Measurements from ENCODE around the gene MARCOL.

DNA sequence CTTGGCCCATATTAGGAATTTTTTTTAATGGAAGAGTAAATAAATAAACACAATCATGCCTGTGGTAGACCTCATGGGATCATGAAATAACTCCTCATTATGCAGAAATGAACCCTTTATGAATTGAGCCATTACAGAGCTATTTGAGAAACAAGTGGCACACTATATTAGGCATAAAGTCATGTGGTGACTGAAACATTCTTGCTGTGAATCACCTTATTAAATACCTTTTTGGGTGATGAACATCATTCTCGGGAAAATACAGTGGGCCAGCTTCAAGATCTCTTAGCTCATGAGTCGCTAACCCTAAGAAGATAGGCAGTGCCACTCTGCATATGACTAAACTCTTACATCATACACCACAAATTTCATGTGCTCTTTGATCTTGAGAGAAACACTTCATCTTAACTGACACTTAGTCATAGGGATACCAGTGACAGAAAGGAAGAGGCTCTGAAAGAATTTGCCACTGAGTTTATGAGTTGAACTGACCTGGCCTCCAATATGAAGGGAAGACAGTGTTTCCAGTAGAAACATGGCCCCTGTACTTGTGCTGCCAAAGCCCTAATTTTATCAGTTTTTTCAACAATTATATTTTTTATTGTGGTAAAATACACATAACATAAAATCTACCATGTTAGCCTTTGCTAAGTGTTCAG, 10.1 kb downstream of the SH3RF2 start:
- PRO-cap: no peak

DNA sequence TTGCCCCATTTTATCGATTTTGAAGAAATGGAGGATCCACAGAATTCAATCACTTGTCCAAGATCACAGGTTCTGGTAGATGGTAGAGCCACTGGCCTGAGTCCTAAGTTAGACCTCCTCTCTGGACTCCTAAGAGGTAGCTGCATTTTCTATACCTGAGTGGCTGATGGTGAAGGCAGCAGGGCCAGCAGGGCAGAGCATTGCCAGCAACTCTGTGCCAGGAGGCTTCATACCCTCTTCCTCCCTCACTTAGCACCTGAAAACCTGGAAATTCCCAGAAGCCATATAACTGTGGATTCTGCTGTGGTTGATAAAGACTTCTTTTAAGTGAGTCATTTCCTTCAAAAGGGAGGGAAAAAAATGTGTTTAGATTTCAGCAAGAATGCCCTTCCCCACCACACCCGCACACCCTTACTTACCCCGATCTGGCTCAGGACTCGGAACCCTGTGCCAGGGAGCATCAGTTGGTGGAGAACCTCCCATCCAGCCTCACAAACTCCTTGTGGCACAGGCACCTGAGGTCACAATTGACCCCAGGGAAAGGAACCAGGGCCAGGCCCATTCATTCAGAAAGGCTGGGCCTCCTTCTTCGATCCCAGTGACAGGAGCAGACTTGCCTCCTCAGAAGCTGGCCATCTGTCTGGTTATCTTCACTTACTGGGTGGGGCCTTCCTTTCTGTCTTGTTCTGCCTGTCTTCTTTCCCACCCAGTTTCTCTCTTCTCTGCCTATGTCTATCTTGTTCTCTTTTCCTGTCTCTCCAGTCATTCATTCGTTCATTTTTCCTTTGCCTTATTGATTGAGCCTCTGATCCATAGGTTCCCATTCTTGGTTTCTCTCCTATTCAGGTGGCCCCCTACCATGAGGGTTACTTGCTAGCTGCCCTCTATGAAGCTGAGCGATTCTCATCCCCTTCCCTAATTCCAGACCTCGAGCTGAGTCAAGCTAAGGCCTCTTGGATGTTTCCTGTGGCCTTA, 62.6 kb downstream of the PLAC8L1 start:
- PRO-cap: no peak

DNA sequence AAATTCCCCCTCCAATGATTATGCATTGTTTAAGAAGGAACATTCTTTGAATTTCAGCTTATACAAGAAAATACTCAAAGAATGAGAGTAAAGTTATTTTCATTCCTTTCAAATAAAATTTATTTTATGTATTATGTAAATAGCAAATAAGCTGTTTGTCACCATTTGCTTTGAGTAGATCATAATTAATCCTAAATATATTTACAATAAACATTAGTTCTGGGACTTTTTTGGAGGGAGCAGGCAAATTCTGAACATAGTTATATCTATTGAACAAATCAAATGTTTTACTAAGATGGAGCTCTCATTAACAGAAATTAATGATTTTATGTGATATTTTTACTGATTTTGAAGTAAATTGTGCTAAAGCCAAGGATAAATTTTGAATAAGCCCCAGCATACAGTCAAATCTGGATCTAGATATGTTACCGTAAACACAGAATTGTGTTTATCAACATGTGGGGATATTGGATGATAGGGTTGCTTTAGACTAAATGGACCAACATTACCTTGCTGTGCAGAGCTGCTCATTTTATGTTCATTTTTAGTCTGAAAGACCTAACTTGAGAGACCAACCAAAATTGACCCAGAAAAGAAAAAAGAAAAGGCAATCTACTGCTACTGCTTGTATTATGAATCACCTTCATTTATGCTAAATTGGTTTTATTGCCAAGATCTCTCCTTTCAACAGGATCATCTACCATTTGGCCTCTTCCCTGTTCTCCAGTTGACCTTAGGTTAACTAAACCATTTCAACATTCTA, 48.7 kb upstream of the POU4F3 start:
- PRO-cap: no peak

- PRO-cap: no peak
Observed at GRCh38 chr5:146339231-146339496, 525 bp downstream of the POU4F3 start.

- PRO-cap: no peak
Observed at GRCh38 chr5:146474010-146474357, 26.9 kb downstream of the TCERG1 start.

GRCh38 chr5:146491187-146491551, 24.8 kb downstream of the GPR151 start:
- PRO-cap: no peak

- PRO-cap: no peak
Observed at GRCh38 chr5:146751640-146752307, 126.8 kb downstream of the PPP2R2B start.

GRCh38 chr5:146877047-146877311, 1.6 kb downstream of the PPP2R2B start:
- PRO-cap: no peak

DNA sequence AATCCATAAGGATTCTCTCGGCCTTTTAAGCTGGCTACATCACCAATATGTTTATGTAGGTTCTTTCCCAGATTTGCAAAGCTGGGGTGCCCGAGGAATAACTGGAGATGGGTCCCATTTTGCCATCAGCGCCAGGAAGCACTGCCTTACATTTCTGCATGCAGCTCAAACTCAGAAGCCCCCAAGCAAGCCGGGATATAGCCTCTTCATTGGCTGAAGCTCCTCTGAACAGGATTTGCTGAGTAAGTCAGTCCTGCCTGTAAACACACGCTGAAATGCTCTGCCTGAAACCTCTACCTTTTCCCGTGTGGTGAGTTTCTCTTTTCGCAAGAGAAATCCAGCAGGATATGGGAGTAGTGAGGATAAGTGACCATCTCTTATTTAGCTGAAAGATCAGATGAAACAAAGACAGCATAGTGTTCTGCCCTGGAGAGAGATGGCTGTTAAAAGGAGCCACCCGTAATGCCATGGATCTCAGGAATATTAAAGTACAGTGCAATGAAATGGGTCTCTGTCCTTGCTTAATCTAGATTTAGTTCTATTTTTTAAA, 177.3 kb upstream of the PPP2R2B start:
- PRO-cap: no peak

GRCh38 chr5:147081253-147081748, 153.5 kb upstream of the STK32A start:
- PRO-cap: no peak

- PRO-cap: no peak
Observed at GRCh38 chr5:147507505-147508129, 2.3 kb downstream of the DPYSL3 start.

DNA sequence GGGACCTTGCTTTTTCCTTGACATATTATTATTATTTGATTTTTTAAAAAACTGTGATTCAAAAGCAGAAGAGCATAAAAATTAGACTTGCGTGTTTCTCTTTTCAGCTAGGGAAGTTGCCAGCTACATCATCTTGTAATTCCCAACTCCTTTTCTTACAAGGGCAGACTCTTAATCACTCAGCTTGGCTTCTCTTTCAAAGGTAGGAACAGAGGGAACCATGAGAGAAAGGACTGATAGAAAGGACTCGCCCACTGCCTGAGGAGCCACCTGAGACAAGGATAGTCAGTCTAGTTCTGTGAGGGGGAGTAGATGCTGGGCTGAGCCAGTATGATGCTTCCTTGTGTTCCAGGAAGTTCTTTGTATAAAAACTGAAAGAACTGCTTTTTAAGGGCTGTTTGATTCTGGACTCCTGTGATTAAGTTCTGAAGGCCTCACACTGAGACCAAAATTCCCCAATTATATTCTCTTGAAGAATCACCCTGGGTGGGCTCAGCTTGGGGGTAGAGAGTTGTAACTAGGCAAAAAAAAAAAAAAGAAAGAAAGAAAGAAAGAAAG, 51.1 kb upstream of the DPYSL3 start:
- PRO-cap: no peak

- PRO-cap: no peak
Observed at GRCh38 chr5:148131020-148131604, 37.2 kb upstream of the SPINK14 start.

GRCh38 chr5:148238250-148238697, at the start of gene MARCOL:
Gene MARCOL (plus strand): TSS chr5:148238525.
- PRO-cap: no peak

- PRO-cap: no peak
Observed at GRCh38 chr5:148469408-148470204, 85.8 kb downstream of the FBXO38 start.

GRCh38 chr5:148855387-148856085, 29.1 kb downstream of the ADRB2 start:
- PRO-cap: no peak

GRCh38 chr5:148966286-148966704, 96.6 kb downstream of the SH3TC2 start:
- PRO-cap: no peak

DNA sequence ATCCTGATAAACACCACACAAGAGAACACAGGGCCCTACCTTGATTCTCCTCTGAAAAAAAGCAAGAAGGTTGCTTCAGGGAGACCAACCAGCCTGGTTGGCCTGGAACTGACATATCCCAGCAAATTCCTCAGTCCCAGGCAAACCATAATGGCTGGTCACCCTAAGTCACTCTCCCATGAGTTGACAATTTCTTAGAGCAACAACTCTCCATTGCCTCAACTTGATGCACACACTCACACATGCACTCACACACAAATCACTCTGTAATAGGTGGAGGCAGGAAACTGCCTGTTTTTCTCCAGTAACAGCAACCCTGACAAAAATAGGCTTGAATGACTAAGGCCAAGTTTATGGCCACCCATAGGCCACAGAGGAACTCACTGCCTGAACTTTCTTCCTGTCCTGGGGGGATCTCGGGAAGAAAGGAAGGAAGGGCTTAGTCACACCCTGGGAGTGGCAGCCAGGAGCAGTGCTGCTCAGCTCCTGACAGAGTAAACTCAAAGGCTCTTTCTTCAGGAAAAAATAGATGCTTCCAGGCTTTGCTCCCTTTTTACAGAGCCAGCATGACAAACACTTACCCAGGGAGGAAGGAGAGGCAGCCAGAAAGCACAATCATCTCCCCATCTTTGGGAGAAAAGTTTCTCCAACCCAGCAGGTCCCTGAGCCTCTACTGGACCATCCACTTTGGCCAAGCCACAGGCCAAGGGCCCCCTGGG, 459 bp downstream of the SH3TC2 start:
- PRO-cap: bidirectional peak, plus-strand start at position 442 of the sequence, minus-strand start at position 389 of the sequence

GRCh38 chr5:149229655-149230044, 42.0 kb upstream of the AFAP1L1 start:
- PRO-cap: no peak

DNA sequence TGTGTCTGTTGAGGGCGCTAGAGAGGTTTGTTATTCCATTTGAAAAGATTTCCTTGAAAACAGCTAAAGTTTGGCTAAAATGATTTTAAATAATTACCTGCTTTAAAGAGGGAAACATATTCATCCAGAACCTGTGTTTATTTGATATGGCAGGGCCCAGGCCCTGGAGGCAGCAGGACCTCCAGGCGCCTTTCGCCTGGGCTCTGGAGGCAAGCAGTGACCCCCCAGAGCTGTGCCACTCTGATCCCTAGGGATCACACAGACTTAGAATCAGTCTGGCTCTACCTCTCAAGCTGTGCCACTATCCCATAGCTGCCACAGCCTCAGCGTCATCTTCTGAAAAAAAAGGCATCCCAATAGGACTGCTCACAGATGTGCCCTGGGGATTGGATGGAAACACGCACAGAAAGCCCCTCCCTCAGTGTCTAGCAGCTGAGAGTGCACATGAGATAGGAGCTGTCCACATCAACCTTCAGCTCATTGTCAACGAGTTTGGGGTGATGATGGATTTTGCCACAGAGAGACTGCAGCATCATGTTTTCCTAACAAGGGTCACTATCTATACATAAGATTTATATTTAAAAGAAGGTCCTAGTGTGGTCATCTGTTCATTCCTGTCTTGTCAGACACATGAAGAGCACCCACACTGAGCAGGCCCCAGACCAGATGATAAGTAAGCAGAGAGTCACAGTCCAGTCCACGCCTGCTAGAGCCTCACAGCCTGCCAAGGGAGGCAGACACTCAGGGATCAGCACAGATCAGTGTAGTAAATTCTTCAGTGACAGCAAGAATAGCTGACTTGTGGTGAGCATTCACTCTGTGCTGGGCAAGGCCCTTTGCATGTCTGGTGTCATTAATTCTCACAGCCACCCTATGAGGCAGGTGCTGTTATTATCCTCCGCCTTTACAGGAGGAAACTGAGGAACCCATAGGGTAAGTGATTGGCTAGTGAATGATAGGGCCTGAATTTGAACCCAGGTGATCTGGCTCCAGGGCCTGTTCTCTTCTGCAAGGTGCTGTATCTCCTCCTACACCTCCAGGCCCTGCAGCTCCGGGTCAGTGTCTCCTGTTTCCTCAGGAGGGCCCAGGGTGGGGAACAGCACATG, 25.8 kb downstream of the AFAP1L1 start:
- PRO-cap: no peak

Measured in Calu3 (cell line).